ENCODE results near the genes TRIM46 and MSTO1.

DNA sequence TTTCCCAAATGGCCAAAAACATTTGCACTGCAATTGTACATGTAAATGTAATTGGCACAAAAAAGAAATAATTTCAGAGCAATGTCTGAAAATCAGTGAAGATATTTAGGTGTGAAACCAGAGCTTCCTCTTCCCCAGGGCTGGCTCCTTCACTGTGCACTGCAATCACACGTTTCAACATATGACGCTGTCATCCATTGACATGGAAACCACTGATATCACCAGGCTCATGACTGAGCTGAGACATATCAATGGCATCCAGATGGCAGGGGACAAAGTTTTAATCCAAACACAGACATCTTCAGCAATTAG is 107.9 kb upstream of the ADAR start:
- PRO-cap, 3 experiments, result no peak in any of the 3 experiments
- RAMPAGE, long total RNA, 4 experiments, result no peak in any of the 4 experiments
- RRBS, result no CpG with 5 or more reads among the region's 2 CpGs

GRCh38 chr1:154730875-154731639 is 123.1 kb upstream of the ADAR start:
- PRO-cap, 3 experiments, result no peak in any of the 3 experiments
- RAMPAGE, long total RNA, 4 experiments, result no peak in any of the 4 experiments
- RRBS, result no CpG with 5 or more reads among the region's 18 CpGs

DNA sequence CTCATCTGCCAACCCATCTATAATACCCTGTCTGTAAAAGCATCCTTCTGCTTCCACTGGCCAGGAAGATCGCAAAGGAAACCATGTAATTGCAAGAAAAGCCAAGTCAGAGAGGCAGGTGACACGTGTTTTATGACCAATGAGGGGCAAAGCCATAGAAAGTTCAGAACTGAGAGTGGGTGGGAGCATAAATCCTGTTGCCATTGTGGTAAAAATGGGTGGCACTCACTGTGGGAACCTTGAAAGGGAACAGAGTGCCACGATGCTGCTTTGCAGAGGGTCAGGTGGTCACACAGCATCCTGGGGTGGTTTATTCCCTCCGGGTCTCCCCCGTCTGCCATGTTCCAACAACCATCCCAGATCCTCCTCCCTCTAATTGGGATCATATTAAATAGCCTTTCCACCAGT is 78.2 kb downstream of the KCNN3 start:
- PRO-cap, 3 experiments, result no peak in any of the 3 experiments
- RAMPAGE, long total RNA, 4 experiments, result no peak in any of the 4 experiments
- RRBS, result no CpG with 5 or more reads among the region's 5 CpGs

DNA sequence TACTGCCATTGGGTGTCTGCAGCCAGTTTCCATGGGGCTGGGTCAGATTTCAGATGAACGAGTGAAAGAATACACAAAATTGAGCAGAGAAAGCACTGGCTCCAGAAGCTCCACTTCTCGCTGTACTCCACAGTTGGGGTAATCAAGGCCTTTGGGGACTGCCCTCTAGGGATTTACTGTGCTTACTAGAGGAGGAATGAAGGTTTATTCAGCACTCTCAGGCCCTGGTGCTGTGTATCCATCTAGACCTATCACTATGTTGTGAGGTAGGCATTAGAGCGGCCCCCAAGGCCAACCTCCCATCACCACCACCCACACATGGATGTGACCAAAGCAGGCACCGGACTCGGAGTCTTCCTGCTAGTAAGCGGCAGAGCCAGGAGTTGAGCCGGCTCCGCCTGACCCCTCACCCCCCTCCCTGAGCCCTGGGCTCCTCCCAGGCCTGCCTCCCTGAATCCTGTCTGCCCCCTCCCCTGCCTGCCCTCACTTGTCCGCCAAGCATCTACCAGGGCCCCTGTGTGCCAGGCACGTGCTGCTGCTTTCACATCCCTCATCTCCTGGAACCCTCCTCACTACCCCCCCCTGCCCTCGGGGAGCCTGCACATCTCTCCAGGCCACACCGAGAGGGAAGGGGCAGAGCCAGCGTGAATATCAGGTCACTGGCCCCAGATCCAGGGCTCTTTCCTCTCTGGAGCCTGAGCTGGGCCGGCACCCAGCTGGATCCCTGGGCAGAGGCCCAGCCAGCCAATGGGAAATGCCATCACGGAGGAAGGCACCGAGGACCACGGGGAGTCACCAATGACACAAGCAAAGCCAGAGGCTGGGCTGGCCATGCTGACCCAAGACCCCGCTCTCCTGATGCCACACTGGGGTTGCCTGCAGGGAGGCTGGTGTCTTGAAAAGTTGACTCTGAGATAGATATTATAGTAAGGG is 23.2 kb downstream of the KCNN3 start:
- PRO-cap, 3 experiments, result no peak in any of the 3 experiments
- RAMPAGE, long total RNA, 4 experiments, result no peak in any of the 4 experiments
- RRBS, result 100% methylated on average over 1 of the region's 18 CpGs

DNA sequence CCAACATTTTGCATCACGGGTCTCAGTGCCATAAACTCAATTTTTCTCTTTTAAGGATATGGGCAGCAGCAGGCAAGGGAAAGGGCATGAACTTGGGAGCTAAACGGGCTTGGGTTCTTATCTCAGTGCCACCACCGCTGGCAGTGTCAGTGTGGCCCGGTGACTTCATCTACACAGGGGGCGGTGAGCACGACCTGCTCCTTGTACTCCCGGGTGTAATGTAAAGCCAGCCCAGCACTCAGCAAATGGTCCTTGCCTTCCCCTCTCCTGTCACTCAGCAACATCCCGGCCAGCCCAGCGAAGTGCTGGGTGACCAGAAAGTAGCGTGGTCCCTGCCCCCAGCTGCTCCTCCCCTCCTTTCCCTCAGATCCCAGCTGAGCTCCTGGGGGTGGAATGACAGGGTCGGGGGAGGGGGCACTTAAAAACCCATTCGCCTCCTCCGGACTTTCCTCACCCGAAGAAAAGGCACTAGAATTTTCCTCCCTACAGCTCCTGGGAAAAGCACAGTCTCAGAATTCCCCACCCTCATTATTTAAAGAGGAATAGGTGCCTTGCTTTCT is 7.2 kb downstream of the KCNN3 start:
- PRO-cap, 3 experiments, result no peak in any of the 3 experiments
- RAMPAGE, long total RNA, 4 experiments, result no peak in any of the 4 experiments
- RRBS, result 56% methylated on average over 5 of the region's 14 CpGs

- PRO-cap, 3 experiments, result peak in 3 of 3 experiments; most common plus-strand start chr1:154961547 (in 3); most common minus-strand start chr1:154961485 (in 2)
- RAMPAGE, long total RNA, 4 experiments, result start-site peak on the plus strand in 3 of 4 experiments, at chr1:154961523-154961568 at its widest, 14 to 24 reads per replicate; start-site peak on the minus strand in 1 of 4 experiments, at chr1:154961495-154961583 at its widest, 53 reads per replicate
- RRBS, result 2% methylated on average over 12 of the region's 23 CpGs
These were observed 385 bp downstream of the PYGO2 start for GRCh38 chr1:154961180-154961614.

GRCh38 chr1:155070651-155071600 is 7.4 kb downstream of the EFNA4 start:
- PRO-cap, 3 experiments, result peak in 3 of 3 experiments; most common plus-strand start chr1:155071062 (in 2); most common minus-strand start chr1:155071004 (in 3)
- RAMPAGE, long total RNA, 4 experiments, result no peak in any of the 4 experiments
- RRBS, result 11% methylated on average over 19 of the region's 66 CpGs

DNA sequence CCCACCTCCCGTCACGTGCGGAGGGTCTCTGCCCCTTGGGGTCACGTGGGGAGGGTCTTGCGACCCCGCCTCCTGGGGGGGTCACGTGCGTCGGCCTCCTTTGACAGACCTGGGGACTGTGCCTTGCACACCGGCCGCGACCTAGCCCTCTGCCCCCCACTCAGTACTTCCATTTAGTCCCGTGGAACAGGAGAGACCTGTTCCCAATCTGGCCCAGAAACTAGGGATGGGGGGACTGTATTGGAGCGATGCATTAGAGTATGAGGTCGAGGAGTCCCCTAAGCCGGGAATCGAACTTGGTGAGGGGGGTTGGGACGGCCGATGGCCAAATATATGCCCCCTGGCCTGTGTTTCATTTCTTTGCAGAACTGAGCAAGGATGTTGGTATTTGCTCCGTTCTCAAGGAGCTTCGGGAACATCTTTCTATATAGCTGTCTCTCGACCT is 2.4 kb downstream of the EFNA3 start:
- PRO-cap, 3 experiments, result no peak in any of the 3 experiments
- RAMPAGE, long total RNA, 4 experiments, result no peak in any of the 4 experiments
- RRBS, result no CpG with 5 or more reads among the region's 22 CpGs

DNA sequence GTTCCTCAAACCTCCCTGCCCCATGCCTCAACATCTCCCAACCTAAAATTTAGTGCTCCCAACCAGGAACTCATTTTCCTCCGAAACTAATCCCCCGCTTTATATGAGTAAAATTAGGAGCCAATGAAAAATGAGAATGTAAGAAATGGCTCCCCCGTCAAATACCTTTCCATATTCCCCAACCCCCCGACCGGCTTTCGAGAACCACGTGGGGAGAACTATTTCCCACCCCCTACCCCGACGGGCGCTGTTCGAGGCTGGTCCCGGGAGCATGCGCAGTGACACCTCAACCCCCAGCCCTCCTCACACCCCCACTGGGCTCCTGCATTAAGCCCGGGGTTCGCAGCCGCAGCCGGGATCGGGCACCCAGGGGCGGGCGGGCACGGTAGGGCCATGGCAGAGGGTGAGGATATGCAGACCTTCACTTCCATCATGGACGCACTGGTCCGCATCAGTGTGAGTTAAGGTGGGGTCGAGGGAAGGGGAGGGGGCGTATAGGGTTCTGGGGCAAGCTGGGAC is at the start of gene TRIM46:
TRIM46 (plus strand) TSS at position 276 of the 519 bp plus-strand sequence.
- PRO-cap, 3 experiments, result no peak in any of the 3 experiments
- RAMPAGE, long total RNA, 4 experiments, result no peak in any of the 4 experiments
- RRBS, result 3% methylated on average over 10 of the region's 25 CpGs

- PRO-cap, 3 experiments, result peak in 3 of 3 experiments; most common plus-strand start chr1:155193794 (in 3); most common minus-strand start chr1:155193651 (in 2)
- RAMPAGE, long total RNA, 4 experiments, result no peak in any of the 4 experiments
- RRBS, result 2% methylated on average over 23 of the region's 57 CpGs
These were observed 14.1 kb downstream of the THBS3 start for GRCh38 chr1:155193296-155194267.

DNA sequence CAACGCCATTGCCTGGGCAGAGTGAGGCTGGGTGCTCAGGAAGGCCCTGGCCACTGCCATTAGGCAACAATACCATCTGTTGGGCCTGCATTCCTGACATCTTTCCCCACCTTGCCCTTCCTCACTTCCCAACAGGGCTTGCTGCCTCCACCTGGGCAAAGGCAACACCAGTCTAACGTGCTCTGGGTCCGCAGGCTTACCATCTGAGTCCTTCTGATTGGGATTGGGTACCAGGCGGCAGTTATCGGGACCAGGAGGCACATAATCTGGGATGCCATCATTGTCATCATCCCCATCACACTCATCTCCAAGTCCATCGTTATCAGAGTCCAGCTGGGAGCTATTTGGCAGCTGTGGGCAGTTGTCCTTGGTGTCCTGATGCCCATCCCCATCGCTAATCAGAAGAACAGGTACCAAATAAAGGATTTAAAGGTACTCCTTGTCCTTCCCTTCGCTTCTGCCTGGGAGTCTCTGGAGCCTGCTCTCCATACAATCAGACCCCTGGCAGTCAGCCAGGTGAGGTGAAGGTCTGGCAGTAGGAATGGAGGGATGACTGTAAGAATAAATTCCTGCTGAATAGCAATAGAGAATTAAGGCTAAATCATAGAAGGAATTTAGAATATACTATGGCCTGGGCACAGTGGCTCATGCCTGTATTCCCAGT is 9.4 kb downstream of the THBS3 start:
- PRO-cap, 3 experiments, result no peak in any of the 3 experiments
- RAMPAGE, long total RNA, 4 experiments, result no peak in any of the 4 experiments
- RRBS, result no CpG with 5 or more reads among the region's 8 CpGs

GRCh38 chr1:155214471-155214887 is 6.0 kb downstream of the MTX1 start:
- PRO-cap, 3 experiments, result no peak in any of the 3 experiments
- RAMPAGE, long total RNA, 4 experiments, result no peak in any of the 4 experiments
- RRBS, result 88% methylated on average over 5 of the region's 11 CpGs

DNA sequence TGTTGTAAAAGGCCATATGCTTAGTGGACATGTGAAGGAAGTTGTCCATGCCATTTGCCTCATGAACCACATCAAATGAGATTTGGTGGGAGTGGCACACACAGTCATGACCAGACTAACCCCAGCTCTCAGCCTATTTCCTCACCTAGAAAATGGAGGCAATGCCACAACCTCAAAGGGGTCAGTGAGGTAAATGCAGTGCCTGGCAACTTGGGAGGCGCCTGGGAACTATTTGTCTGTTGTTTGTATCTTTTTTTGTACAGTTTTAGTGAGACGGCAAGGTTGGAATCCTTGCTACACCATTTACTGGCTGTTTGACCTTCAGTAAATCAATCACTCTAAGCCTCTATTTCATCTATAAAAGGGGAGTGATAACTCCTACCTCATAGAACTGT is 11.3 kb downstream of the MTX1 start:
- PRO-cap, 3 experiments, result no peak in any of the 3 experiments
- RAMPAGE, long total RNA, 4 experiments, result no peak in any of the 4 experiments
- RRBS, result no CpG with 5 or more reads among the region's 2 CpGs

DNA sequence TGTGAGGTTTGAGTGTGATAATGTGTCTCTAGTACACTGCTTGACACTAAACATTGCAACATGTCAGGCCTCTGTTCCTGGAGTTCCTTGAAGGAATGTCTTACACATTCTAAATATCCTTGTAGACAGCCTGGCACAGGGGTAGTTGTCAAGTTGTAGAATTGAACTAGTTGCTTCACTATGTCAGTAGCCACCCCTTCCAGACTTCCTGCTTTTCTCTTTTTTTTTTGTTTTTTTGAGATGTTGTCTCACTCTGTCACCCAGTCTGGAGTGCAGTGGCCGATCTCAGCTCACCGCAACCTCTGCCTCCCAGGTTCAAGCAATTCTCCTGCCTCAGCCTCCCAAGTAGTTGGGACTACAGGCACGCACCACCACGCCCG is 11.7 kb downstream of the MTX1 start:
- PRO-cap, 3 experiments, result no peak in any of the 3 experiments
- RAMPAGE, long total RNA, 4 experiments, result no peak in any of the 4 experiments
- RRBS, result no CpG with 5 or more reads among the region's 5 CpGs

DNA sequence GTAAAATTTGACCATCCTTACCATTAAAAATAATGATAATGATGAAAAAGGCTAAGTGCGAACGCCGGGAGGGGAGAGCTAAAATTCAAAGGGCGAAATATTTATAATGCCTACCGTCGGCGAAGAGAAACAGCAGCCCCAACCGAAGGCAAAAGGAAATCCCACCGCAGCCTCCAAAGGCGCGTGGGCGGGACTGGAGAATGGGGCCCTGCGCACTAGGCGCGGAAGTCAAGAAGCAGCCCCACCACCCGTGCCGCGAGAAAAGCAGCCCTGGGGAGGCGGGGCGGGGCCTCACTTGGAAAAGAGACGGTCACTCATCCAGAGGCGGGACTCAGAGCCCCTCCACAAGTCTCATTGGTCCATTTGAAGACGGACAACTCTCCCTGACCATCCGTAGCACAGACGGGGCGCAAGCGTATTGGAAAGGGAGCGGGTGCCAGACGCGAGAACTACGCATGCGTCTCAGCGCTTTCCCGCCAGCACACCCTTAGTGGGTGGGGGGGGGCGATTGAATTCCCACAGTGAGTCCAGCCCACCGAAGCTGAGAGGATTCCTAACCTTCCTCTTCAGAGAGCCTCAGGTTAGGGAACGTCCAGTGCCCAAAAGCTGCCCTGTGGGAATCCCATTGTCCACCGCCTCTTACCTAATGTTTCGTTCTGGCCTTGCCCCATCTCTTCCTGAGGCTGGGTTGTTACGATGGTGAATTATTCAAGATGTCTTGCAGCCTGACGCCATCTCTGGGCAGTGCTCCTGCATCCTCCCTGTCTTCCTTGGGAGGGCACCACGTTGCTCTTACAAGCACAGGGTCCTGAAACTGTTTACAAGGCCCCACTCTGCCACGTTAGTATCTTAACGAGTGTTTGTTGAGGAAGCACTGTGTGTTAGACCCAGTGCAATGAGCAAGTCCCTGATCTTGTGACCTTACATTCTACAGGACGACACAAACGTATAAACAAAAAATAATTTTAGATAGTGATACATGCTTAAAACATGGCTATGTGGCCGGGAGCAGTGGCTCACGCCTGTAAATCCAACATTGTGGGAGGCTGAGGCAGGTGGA is 13.5 kb downstream of the GBA1 start:
- PRO-cap, 3 experiments, result peak in 3 of 3 experiments; most common plus-strand start position 421 of the sequence (in 2); most common minus-strand start position 202 of the sequence (in 1)
- RAMPAGE, long total RNA, 4 experiments, result start-site peak on the minus strand in 2 of 4 experiments, centred at positions 184 to 224 of the sequence, 18 to 33 reads per replicate
- RRBS, result no CpG with 5 or more reads among the region's 48 CpGs

GRCh38 chr1:155324081-155324643 is 3.5 kb downstream of the RUSC1 start:
- PRO-cap, 3 experiments, result peak in 3 of 3 experiments; most common plus-strand start chr1:155324519 (in 3); most common minus-strand start chr1:155324386 (in 3)
- RAMPAGE, long total RNA, 4 experiments, result start-site peak on the plus strand in 2 of 4 experiments, at chr1:155324478-155324533 at its widest, 36 to 38 reads per replicate; start-site peak on the minus strand in 1 of 4 experiments, at chr1:155323859-155324355 at its widest, 7 reads per replicate
- RRBS, result 1% methylated on average over 24 of the region's 35 CpGs

DNA sequence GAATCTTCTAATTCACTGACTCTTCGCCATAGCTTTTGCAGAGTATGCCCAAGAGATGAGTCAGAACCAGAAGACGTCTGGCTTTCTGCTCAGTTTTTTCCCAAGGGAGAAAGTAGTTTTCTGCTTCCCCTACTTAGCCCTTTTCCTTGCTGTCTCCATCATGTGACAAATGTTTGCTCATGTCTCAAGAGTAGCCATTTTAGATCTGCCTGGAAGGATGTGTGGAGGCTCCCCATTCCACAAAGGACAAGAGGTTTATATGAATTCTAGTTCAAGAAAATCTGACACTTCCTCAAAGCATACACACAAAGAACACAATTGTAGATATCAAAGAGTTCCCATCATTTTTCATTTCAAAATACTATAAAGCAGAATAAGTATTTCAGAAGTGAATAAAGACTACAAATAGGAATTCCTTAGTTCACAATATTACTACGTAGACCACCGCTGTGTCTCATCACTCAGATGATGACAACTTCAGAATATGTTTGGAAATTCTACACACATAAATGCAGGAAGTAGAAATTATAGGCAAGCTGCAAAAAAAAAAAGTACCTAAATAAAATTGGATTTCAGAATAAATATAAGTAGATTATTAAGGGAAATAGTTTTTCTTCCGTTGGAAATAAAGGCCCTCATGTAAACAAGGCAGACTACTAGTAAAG is 98.5 kb downstream of the ASH1L start:
- PRO-cap, 3 experiments, result no peak in any of the 3 experiments
- RAMPAGE, long total RNA, 4 experiments, result no peak in any of the 4 experiments
- RRBS, result no CpG with 5 or more reads among the region's 5 CpGs

- PRO-cap, 3 experiments, result peak in 2 of 3 experiments; most common plus-strand start chr1:155610077 (in 1); most common minus-strand start chr1:155610016 (in 2)
- RAMPAGE, long total RNA, 4 experiments, result no peak in any of the 4 experiments
- RRBS, result no CpG with 5 or more reads among the region's 49 CpGs
These were observed at the start of gene MSTO1 for GRCh38 chr1:155609533-155610304. MSTO1 (plus strand) TSS chr1:155610218.

DNA sequence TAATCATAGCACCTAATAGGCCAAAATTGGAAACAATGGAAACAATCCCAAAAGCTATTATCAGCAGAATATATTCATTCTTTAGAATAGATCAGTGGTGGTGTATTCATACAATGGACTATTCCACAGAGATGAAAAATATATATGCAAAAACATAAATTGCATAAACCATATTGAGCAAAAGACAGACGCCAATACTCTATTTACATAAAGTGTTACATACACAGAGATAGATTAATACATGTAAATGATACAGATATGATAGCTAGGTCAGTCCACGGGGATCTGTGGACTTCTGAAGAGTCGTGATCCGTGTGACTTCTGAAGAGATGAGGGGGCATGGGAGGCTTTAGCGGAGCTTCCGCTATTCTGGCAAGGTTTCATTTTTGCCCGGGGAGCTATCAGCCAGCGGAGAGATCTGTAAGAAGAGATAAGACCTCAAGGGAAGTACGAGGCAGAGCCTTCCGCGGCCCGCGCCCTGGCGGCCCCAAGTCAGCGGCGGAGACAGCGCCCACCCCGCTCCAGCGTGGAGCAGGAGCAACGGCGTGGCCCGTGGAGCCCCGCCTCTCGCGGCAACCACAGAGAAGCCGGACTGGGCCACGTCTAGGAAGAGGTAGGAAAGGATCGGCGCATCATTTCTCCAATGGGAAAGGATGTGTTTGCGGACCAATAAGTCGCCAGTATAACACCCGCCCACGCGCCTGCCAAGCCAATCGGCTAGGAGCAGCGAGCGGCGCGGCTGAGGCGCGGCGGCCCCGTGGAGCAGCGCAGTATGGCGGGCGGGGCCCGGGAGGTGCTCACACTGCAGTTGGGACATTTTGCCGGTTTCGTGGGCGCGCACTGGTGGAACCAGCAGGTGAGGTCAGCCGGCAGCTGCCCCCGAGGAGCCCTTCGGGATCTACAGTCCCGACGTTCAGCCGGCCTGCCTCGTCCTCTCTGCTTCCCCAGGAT is 56.4 kb downstream of the DAP3 start:
- PRO-cap, 3 experiments, result peak in 3 of 3 experiments; most common minus-strand start position 494 of the sequence (in 3)
- RAMPAGE, long total RNA, 4 experiments, result no peak in any of the 4 experiments
- RRBS, result no CpG with 5 or more reads among the region's 58 CpGs

GRCh38 chr1:155853147-155854065 is 3.6 kb downstream of the GON4L start:
- PRO-cap, 3 experiments, result no peak in any of the 3 experiments
- RAMPAGE, long total RNA, 4 experiments, result start-site peak on the minus strand in 1 of 4 experiments, at chr1:155853392-155853742 at its widest, 48 reads per replicate
- RRBS, result no CpG with 5 or more reads among the region's 8 CpGs

All from adrenal gland (tissue), 7 donors.